Epithelial cell of prostate (primary cell): ENCODE data around the genes AGER, HLA-DQB1, HLA-DQA2 and BRD2.

DNA sequence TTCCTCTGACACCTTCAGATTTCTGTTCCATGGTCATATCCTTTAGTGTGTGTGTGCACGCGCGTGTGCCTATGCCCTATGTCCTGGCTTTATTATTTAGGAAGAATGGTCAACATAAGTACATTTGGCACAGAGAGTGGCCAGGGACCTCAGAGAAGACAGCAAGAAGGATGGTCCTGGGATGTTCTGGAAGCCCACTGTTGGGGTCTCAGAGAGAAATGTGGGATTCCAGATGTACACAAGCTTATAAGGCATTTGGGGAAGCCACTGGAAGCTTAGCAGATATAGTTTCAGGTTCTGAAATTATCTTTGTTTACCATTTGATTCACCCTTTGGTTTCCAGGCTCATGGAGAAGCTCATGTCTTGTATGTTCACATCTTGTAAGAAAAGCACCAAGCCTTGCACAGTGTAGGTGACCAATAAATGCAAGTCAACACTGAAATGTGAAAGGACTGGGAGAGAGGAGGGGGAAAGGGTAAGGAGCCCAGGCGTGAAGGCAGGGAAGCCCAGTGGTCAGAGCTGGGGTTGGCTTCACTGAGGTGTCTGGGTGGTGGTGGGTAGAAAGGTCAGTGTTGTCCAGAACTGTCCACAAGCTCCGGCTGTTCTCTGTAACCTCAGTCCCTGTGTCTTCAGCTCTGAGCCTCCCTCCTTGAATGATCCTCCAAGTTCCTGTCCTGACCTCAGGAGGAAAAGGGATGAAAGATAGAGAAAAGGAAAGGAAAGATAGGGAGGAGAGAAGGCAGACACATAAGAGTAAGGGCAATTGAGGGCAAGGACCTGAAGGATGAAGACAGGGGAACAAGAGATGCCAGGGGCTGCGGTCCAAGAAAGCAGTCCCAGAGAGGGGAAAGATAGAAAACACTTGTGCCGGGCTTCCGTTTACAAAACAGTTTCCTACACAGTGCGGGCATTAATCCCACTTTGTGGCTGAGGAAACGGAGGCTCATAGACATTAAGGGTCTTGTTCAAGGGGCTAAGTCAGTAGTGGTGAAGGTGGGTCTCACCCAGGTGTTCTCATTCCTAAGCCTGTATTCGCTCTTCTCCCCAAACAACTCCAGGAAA is 2.3 kb upstream of the TNXB start:
- RRBS = no CpG with 5 or more reads among the region's 11 CpGs

DNA sequence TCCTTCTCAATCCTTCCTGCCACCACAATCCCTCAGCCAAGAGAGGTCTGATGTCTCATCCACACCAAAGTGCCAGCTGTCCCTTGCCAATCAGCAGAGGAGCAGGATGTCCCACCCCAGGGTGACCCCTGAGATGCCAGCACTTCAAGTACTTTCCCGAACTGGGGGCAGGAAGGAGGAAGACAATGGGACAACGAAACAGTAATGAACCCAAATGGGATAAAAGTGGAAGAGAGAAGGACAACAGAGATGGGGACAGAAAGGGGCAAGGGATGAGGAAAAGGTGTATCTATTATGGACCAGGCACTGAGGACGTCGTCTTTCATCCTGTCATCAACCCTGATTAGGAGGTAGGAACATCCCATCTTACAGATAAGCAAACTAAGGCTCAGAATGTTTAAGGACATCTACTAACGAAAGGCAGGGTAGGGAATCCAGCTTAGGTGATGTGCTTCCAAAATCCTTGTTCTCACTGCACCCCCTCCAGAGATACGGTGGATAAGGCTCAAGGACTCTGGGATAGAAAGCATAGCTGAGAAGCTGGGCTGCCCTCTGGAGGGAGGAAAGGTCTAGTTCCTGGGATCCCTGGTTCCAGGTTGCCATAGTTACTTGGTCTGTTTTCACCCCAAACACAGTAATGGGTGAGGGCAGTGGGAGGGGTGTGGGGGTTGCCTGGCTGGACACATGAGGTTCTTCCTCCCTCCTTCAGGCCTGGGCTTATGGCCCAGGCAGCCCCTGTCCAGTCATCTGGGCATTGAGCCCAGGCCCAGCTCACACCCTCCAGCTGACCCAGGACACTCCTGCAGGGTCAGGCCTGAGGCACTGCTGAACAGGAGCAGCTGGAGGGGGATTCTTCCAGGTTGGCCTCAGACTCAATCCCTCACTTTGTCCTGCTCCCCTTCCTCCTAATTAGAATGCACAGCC is 4.6 kb upstream of the TNXB start:
- RRBS = no CpG with 5 or more reads among the region's 6 CpGs

- RRBS = 66% methylated on average over 6 of the region's 22 CpGs
These were observed 2.9 kb downstream of the EGFL8 start for GRCh38 chr6:32167297-32167639.

DNA sequence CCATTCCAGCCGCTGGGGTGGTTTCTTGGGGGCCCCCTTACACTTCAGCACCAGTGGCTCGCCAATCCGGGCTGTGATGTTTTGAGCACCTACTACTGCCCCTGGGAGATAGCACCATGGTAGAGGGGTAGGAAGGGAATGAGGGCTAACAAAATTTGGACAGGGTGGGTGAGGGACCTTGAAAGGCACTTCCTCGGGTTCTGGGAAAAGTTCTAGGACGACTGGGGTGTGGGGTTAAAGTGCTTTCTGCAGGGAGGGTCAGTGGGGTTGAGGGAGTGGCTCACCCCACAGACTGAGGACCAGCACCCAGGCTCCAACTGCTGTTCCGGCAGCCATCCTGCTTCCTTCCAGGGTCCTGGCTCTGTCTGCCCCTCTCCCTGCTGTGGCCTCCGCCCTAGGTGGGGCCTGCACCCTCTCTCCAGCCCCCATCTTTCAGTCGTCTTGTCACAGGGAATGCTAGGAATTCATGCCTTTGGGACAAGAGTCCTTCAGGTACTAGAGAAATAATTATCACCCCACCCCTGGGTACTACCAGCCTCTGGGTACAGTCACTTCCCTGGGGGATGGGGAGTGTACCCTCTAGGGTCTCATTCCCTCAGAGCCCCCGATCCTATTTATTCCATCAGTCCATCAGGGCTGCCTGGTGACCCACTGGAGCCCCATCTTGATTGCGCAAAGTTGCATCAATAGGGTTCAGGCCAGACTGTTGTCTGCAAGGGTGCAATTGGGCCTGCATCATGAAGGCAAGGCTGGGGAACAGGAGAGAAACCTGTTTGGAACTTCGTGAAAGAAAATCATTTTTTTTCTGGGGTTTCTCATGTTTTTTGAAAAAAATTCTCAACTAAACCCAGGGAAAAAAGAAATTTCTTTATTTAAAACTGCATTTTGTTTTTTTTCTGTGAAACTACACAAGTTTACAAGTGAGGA is at the start of gene AGER:
AGER (minus strand) TSS at position 367 of the 927 bp plus-strand sequence.
- RRBS = no CpG with 5 or more reads among the region's 11 CpGs

GRCh38 chr6:32191625-32192377 is 642 bp downstream of the GPSM3 start:
- RRBS = no CpG with 5 or more reads among the region's 14 CpGs

DNA sequence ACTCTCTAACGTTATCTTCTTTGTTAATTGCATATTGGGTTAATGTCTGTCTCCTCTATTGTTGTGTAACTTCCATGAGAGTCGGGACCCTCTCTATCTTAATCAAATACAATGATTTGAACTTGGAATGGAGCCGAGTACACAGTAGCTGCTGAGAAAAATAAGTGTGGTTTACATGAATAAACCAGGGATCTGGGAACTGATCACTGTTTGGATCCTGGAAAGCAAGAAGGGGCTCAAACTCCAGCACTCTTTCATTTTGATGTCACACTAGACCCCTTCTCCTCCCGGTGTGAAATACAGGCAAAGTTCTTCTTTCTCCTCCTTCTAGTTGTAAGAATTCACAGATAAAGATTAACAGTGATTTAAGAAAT is 31.8 kb downstream of the HLA-DRA start:
- RRBS = no CpG with 5 or more reads among the region's 4 CpGs

- RRBS = no CpG with 5 or more reads among the region's 4 CpGs
These were observed 10.7 kb downstream of the HLA-DRB5 start for GRCh38 chr6:32519371-32519707.

GRCh38 chr6:32551397-32551933 is 21.4 kb upstream of the HLA-DRB5 start:
- RRBS = no CpG with 5 or more reads among the region's 6 CpGs

- RRBS = 54% methylated on average over 3 of the region's 16 CpGs
These were observed at the start of gene HLA-DQB1 for GRCh38 chr6:32666284-32667168. Gene HLA-DQB1, minus strand, starts transcription at chr6:32666657.

GRCh38 chr6:32740976-32741711 is at the start of gene HLA-DQA2:
Gene HLA-DQA2, plus strand, starts transcription at chr6:32741391.
- RRBS = no CpG with 5 or more reads among the region's 6 CpGs

- RRBS = no CpG with 5 or more reads among the region's 2 CpGs
These were observed 819 bp downstream of the HLA-DOB start for GRCh38 chr6:32815955-32816410.

DNA sequence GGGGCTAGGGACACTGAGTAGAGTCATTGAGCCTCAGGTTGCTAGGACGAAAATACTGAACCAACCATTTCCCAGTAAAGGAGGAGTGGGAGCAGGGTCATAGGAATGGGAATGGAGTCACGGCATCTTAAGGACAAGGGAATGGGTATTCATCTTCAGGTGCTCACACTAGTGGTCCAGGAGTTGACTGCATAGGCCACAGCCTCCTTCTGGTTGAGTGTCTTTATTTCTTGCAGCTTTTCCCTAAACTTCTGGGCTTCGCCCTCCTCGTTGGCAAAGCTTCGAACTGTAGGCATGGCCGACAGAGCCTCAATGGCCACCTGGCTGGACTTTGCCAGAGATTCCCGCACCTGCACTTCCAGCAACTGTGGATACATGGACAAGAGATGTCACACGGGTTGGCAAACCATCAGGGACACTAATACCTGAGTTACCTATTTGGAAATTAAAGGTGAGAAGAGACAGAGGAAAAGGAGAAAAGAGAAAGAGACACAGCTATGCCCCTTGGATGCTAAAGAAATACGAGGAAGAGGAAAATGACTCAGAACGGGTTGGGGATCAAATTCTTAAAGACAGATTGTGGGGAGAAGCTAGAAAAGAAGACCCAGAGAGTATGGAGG is 3.2 kb downstream of the TAP1 start:
- RRBS = no CpG with 5 or more reads among the region's 10 CpGs

DNA sequence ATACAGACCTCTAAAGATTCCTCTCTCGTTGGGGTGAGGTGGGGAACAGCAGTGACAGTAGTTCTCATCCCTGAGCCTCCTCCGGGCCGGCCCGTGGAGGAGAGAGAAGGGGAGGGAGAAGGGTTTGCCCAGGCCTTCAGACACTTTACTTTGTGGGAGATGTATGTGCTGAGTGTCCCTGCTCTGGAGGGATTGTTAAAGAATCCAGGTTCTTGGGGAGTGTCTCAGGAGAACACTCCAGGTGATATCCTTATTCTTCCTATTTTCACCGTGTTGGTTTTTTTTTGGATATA is 41.0 kb downstream of the PSMB9 start:
- RRBS = no CpG with 5 or more reads among the region's 5 CpGs

DNA sequence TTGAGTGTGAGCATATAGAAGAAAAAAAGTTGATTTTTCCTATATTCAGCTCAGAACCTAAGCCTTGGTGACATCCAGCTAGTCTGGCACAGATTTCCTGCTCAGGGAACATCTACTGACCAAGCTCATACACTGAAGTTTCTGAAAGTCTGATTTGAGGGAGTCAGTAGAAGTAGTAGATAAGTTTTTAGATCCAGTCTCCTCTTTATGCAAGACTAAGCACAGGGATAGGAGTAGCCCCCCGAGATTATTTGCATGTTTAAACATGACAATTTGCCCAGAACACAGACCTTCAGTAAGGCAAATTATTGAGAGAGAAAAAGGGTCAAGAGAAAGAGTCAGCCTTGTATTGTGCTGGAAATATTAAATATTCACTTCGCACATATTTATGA is 747 bp downstream of the HLA-DMB start:
- RRBS = no CpG with 5 or more reads among the region's 2 CpGs

DNA sequence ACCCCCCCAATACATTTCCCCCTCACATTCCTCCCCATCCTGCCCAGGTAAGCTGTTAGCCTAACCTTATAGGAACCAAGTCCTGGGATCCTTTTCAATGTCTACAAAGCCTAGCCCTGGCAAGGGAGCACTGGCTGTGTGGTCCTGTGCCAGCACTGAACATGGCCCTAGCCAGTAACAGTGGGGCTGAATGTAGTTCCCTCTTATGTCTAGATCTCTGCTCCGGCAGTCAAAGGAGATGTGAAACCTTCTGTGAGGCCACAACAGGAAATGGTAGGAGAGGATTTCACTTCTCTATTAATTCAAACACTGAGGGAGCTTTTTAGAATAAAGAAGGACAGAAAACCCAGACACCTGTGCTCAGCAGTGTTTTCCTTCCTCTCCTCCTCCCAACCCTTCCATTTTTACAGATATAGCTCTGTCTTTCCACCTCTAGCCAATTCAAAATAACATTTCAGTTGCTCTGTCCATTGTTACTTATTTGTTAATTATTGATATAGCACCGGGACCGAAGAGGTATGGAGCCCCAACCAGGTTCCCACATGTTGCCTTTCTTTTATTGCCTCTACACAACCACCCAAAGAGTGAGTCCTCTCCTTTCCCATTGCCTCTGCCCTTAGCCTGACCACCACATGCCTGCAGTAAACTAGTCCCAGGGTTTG is 3.6 kb upstream of the HLA-DMB start:
- RRBS = no CpG with 5 or more reads among the region's 3 CpGs

- RRBS = no CpG with 5 or more reads among the region's 9 CpGs
These were observed 1.1 kb upstream of the BRD2 start for GRCh38 chr6:32966967-32967927.

DNA sequence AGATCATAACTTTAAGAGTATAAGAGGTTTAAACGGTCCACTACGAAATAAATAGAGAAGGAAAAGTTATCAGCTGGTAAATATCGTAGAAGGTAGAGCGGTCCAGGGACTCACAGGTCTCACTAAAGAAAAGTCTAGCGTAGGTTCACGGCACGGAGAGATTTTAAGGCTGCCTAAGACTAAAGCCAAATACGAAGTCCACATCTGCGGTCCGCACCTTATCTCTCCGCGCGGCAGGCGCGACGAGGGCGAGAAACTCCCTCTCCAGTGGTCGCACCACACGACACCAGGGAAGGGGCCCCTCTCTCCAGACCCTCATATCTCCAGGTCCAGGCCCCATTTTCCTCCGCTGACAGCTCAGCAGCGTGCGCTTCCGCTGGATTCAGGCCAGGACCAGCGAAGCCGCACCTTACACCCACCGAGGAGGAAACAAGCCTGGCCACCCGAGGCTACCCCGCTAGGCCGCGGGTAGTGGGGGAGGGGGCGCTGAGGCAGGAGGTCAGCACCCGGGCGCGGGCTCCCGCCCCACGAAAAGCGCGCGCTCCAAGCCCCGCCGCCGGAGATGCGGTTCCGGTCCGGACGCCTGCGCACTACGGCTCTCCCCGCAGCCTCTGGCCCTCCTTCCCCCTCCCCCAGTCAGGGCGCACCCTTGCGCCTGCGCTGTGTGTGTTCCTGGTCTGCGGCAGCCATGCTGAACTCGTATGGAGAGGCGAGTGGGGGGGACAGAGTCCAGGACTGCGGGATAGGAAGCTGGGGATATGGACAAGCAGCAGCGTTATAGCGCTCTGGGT is at the start of gene BRD2:
BRD2 (plus strand) TSS at position 667 of the 791 bp plus-strand sequence.
- RRBS = 1% methylated on average over 11 of the region's 58 CpGs

DNA sequence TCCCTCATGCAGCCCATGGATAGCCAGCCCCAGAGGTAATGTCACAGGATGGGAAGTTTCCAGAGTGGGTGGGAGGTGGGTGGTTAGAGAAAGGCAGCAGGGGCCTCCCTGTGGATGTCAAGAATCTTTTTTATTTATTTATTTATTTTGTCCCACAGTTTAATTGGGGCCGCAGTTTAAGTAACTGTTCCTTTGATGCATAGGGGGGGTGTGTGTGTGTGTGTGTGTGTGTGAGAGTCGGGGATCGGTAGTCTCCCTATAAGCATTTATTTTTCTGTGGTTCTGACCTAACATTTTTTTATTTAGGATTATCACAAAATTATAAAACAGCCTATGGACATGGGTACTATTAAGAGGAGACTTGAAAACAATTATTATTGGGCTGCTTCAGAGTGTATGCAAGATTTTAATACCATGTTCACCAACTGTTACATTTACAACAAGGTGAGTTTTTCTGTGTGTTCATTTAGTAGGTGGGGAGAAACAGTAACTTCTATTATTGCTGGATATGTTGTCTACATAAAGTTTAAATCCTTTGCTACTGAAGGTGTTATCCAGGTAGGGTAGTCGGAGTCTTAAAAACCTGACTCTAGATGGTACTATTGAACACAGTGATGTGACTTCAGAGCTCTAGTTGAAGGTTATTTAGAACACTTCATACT is 6.8 kb downstream of the BRD2 start:
- RRBS = no CpG with 5 or more reads among the region's 4 CpGs

- RRBS = no CpG with 5 or more reads among the region's 5 CpGs
These were observed 13.0 kb downstream of the HLA-DPB1 start for GRCh38 chr6:33088786-33089235.

DNA sequence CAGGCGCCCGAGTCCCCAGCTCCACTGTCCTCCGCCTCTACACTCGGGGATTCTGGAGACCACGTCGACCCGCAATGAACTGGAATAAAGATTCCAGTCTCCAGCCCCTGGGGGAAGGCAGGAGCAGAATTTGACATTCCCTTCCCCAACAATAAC is 258 bp upstream of the RGL2 start:
- RRBS = no CpG with 5 or more reads among the region's 7 CpGs